Right atrium auricular region (tissue), 2 donors: ENCODE data around the gene KIF2B.

DNA sequence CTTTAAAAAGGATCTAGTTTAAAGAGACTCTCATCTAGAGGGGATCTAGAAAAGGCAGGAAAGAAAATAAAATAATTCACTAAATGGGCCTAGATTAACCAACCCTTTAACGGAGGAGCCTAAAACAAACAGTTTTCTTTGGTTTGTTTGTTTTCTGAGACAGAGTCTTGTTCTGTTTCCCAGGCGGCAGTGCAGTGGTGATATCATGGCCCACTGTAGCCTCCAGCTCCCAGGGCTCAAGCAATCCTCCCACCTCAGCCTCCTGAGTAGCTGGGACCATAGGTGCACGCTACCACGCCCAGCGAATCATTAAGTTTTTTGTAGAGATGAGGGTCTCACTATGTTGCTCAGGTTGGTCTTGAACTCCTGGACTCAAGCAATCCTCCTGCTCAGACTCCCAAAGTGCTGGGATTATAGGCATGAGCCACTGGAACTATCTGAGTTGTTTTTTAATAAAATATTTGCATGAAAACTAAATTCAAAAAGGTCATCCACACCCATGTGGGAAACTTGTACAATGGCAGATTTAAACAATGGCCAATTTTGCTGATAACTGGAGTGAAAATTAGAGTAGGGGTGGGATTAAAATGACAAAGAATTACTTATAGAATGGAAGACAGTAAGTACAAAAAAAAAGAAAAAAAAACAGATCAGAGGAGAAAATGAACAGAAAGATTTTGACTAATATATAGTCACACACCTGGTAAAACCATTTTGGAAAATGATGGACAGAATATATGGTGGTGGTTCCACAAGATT, 122.4 kb upstream of the TOB1 start:
- PRO-cap = no peak
- RAMPAGE, long total RNA, 2 experiments = no peak in any of the 2 experiments

GRCh38 chr17:51091707-51092167, 28.9 kb downstream of the SPAG9 start:
- PRO-cap = no peak
- RAMPAGE, long total RNA, 2 experiments = no peak in any of the 2 experiments

DNA sequence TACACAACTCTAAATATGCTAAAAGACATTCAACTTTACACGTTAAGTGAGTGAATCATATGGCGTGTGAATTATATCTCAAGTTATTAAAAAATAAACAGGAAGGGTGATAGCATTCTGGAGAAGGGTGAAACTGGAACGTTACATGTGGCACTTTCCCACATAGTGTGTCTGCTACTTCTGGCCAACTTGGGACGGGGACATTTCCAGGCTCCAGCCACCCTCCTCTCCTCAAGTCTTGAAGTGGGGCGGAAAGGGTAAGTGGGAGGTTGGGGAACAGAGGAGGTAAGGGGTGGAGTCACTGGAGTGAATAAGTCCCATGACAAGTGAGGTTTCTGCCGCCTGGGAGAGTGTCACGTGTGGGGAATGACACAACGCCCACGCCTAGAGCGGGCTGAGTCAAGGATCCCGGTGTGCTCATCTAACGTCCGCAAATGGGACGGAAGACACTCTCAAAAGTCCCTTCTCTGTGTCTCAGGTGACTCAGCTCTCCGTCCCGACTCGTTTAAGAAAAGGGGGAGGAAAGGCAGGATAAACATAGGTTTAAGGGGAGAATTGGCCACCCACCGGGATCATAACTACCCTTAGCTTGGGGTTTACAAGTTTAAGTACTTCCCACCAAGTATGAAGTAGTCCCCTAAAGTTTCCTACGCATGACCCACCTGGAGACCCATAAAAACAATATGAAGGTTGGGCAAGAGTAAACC, 1.1 kb upstream of the SPAG9 start:
- PRO-cap = bidirectional peak, plus-strand start at position 372 of the sequence, minus-strand start at position 245 of the sequence
- RAMPAGE, long total RNA, 2 experiments = no peak in any of the 2 experiments

DNA sequence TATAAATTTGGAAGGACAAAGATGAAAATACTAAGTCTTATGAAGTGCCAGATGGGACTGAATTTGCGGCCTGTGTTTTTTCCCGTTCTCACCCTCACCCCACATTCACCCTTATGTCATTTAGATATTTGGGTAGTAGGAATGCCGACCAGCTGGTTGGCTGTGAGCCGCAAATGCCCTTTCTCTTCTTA, 1.5 kb upstream of the SPAG9 start:
- PRO-cap = no peak
- RAMPAGE, long total RNA, 2 experiments = no peak in any of the 2 experiments

- PRO-cap = no peak
- RAMPAGE, long total RNA, 2 experiments = no peak in any of the 2 experiments
Measured at GRCh38 chr17:51167007-51167400, 793 bp downstream of the NME2 start.

GRCh38 chr17:52147919-52148262, 10.6 kb downstream of the CA10 start:
- PRO-cap = no peak
- RAMPAGE, long total RNA, 2 experiments = no peak in any of the 2 experiments

DNA sequence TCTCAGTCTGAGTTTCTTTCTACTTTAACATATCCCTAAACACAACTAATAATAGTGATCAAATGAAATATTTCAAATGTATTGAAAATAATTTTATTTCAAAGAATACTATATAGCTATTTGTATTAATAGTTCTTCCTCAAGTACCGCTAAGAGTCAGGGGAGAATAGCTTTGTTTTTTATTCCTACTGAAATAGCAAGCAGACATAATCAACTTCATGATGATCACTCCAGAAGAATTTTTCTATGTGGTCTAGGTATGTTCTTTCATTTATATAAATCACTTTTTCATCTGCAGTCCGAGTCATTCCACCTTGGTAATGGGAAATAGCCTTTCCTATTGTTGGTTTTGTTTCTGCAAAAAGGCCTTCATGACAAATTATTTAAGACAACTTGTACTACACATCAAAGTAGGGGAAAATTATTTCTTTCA, 453.7 kb upstream of the CA10 start:
- PRO-cap = no peak
- RAMPAGE, long total RNA, 2 experiments = no peak in any of the 2 experiments

GRCh38 chr17:53822626-53823044, at the start of gene KIF2B:
Gene KIF2B, plus strand, starts transcription at chr17:53822927.
- PRO-cap = no peak
- RAMPAGE, long total RNA, 2 experiments = no peak in any of the 2 experiments

GRCh38 chr17:53924563-53924900, 101.8 kb downstream of the KIF2B start:
- PRO-cap = no peak
- RAMPAGE, long total RNA, 2 experiments = no peak in any of the 2 experiments

DNA sequence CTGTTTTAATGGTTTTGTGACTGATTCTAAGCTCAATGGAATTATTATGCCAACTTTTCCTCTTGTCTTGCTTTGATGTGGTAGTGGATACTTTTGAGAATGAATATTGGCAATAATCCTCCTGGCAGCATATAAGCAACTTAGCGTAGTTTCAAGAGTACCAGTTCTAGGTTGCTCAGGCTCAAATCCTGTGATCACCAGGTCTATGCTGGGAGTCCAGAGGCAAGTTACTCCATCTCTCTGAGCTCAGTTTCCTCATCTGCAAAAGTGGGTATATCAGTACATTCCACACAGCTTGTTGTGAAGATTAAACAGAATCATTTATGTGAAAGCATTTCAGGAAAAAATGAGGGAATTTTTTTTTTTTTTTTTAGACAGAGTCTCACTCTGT, 480.2 kb downstream of the KIF2B start:
- PRO-cap = no peak
- RAMPAGE, long total RNA, 2 experiments = no peak in any of the 2 experiments

DNA sequence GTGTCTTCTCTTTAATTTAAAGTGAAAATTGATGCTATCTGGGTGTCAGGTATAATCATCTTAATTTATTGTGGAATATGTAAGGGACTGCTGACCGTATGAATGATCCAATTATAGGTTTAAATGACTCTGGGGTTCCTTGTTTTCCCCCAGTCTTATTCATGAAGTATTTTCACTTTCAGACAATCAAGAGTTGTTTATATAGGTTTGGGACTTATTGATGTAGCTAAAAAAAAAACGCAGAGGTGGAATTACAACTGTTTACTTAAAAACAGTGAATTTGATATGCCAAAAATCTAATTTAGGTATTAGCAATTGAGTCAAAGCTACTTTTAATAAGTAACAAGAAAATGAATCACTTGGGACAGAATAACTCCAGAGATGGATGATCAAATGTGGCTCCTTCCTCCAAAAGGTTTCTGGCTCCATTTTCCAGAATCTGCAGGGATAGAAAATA, 215.1 kb upstream of the TOM1L1 start:
- PRO-cap = no peak
- RAMPAGE, long total RNA, 2 experiments = no peak in any of the 2 experiments

- PRO-cap = no peak
- RAMPAGE, long total RNA, 2 experiments = no peak in any of the 2 experiments
Measured at GRCh38 chr17:54967468-54968108, 866 bp downstream of the COX11 start.

GRCh38 chr17:55265133-55265350, 282 bp downstream of the HLF start:
- PRO-cap = no peak
- RAMPAGE, long total RNA, 2 experiments = no peak in any of the 2 experiments

DNA sequence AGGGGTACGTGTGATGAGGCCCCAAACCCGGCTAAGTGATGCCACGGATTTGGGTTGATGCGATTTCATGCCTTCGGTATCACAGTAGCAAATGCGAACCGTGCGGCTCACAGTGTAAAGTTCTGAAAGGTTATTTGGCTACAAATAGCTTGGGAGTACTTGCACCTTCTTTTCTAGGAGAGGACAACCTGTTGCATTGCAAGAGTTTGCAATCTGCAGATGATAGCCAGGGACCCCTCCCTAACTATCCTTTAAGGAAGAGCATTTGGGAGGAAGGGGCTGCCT, 1.5 kb downstream of the HLF start:
- PRO-cap = no peak
- RAMPAGE, long total RNA, 2 experiments = no peak in any of the 2 experiments

DNA sequence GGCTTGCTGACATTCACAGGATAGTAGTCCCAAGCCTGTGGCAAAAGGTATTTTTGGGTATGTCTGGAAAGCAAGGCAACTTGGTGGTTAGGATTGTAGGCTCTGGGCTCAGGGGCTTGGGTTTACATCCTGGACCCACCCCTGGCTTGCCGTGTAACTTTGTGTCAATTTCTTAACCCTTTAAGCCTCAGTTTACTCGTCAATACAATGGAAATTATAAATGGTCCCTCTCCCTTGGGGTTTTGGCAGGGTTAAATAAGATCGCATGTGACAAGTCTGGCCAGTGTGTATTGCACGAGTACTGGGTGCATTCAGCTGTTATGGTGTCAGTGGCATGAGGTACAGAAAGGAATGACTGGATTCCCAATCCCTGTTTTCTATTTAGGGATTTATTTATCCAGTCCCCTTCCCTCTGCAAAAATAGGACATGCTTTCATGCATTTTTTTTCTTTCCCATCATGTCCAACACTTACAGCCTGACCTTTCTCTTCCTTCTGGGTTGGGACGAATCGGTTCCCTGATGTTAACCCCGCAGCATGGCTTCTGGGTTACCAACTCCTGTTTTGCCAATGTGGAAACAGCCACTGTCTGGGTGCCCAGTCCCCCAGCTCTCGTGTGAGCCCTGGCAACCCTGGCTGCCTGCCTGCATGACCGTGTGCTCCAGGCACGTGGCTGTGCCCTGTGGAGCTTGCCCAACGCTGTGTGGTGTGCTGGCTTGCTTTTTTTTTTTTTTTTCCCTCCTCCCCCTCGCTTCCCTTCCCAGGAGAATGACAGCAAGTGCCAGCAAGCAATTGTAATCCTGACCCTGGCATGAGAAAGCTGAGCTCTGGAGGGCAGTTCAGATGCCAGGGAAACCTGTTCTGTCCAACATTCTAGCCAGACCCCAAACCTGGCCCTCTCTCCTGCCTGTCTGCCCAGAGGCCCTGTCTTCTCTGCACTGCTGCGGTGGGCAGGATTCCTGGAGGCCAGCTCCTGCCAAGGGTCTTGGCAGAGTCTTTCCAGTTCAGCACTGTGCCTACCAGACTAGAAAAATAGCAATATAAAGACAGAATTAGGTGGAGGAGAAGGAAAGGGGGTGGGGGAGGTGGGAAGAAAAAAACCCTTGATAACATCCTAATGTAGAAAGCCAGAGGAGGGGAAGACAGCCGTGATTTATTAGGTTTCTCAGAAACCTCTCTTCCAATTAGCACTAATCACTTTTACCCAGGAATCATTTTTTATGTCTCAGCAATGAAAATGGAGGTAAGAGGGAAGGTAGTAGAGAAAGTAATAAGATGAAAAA, 8.7 kb downstream of the HLF start:
- PRO-cap = bidirectional peak, plus-strand start at position 790 of the sequence, minus-strand start at position 683 of the sequence
- RAMPAGE, long total RNA, 2 experiments = no peak in any of the 2 experiments

GRCh38 chr17:55285235-55286522, 20.9 kb downstream of the HLF start:
- PRO-cap = bidirectional peak, plus-strand start at chr17:55285842, minus-strand start at chr17:55285668
- RAMPAGE, long total RNA, 2 experiments = no peak in any of the 2 experiments

GRCh38 chr17:55466467-55467169, 45.0 kb upstream of the MMD start:
- PRO-cap = no peak
- RAMPAGE, long total RNA, 2 experiments = no peak in any of the 2 experiments

DNA sequence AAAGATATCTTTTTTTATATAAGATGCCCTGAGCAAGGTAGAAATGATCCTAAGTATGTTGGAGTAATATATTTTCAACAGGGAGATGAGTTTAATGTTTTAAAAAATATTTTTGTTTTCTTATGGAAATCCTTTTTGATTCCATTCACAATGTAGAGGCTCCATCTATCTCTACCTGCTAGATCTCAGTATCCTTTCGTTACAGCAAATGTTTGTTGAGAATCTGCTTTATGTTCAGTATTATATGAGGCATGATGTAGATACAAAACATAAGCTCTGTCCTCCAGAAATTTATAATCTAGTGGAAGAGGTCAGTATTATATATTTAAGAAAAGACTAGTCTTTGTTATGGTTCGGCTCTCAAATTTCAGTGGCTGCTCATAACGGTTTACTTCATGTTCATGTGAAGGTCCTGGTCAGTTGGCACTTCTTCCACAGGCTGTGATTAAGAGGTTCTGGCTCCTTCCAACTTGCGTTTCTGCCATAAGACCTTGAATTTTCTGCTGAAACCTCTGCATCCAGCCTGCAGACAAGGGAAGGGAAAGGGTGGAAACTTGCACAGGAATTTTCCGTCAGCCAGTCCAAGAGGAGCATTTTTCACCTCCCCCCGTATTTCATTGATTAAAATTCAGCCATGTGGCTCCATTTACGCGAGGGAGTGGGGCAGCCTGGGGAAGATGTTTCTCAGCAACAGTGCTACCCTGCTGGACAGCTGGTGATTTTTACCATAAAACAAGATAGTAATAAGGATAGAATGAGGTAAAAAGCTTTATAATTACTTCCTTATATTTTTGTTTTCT, 110.2 kb downstream of the TMEM100 start:
- PRO-cap = bidirectional peak, plus-strand start at position 646 of the sequence, minus-strand start at position 490 of the sequence
- RAMPAGE, long total RNA, 2 experiments = start-site peak on the plus strand in 1 of 2 experiments, centred at position 651 of the sequence, 43 reads per replicate

DNA sequence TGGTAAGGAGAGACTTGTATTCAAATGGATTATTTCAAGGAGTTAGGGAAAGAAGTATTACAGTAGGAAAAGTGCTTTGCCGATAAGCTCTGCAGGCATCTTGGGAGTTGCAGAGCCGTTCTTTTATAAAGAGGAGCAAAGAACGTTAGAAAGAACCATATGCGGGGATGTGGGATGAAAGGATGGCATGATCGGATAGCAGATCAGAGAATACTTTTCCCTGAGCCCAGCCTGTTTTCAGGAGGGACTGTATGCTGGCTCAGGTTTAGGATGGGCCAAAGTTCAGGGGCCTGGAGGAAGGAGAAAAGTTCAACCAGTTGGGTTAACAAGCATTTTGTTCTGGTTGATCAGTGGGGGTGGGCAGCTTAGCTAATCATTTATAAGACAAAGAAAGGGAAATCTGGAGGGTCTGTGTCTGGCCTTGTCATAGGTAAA, 11.1 kb downstream of the PCTP start:
- PRO-cap = no peak
- RAMPAGE, long total RNA, 2 experiments = no peak in any of the 2 experiments

DNA sequence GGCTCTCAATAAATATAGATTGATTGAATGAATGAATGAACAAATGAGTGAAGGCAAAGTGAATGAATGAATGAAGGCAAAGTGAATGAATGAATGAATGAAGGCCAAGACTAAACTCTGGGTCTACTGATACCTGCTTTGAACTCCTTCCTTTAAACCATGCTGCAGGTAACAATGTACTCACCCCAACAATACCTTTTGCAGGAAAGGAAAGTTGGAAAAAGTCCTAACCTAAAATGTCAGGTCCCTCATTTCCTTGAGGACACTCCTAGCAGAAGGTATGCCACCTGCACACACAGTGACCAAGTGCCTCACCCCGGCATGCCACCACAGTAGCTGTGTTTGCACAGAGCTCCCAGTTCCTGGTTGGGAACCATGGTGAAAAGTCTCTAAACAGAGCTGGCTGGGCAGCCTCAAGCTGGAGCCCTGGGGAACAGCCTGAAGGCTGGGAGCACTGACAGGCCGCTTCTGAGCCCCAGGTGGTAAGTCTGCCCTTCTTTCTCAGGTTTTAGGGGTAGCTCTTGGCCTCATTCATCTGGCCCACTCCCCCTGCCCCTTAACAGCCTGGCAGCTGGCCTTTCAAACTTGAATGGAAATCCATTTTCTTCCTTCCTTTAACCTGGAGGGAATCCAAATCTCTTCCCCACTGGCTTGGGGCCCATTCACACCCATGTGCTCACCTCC, 42.6 kb upstream of the ANKFN1 start:
- PRO-cap = no peak
- RAMPAGE, long total RNA, 2 experiments = no peak in any of the 2 experiments